Colon Carcinoma Metastatic in the Brain (tissue), 2 donors: ENCODE measurements around the gene NRROS.

GRCh38 chr3:195210672-195211128 lies 60.3 kb downstream of the XXYLT1 start:
- PRO-cap, 2 experiments: no peak in any of the 2 experiments

DNA sequence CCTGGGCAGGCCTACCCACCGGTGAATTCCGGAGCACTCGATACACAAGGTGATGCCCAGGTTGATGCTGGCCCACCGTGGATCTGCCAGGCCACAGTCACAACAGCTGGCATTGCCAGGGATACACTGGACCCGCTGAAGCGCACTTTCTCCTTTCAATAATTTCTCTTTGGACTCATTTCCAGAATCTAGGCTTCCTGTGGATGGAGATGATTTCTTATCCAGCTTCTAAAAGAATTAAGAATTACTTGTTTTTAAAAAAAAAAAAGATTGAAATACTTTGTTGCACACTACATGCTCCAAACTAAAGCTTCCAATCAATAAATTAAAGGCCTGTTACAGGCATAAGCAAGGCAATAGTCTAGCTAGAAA lies 31.0 kb upstream of the XXYLT1 start:
- PRO-cap, 2 experiments: no peak in any of the 2 experiments

- PRO-cap, 2 experiments: peak in 2 of 2 experiments; most common plus-strand start chr3:195542778 (in 1); most common minus-strand start chr3:195542843 (in 1)
Observed at GRCh38 chr3:195542565-195543046, 519 bp downstream of the PPP1R2 start.

DNA sequence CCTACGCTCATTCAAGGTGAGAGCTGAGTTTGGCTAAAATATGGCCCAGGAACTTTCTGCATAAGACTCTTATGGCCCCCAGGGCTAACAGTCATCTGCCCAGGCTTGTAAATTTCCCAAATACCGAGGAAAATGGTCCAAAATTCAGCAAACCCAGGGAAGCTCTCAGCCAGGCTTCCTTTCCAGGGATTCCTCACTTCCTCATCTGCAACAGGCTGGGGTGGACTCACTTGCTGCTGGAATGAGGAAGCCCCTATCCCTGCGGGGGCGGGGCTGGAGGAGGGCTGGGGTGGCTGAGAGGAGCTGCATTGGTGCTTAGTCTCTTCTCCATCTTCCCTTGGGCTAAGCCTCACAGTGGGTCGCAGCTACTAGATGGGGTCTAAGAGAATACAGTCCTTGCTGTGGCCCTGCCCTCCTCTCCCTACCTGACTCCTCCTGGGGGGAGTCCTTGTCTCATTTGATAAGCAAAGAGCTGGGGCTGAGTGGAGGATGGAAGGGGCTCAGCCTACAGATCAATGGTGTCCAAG lies 28.5 kb upstream of the APOD start:
- PRO-cap, 2 experiments: no peak in any of the 2 experiments

DNA sequence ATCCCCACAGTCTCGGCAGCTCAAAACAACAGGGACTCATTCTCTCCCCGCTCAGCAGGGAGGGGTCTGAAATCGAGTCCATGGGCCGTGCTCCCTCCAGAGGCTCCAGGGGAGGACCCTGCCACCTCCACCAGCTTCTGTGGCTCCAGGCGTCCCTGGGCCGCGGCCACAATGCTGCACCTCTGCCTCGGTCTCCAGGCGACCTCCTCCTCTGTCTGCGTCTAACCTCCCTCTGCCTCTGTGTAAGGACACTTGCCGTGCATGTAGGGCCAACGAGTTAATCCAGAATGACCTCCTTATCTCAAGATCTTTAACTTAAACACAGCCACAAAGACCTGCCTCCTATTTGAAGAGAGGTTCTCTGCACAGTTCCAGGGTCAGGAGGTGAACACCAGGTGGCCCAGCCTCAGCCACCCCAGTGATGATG lies 46.6 kb upstream of the APOD start:
- PRO-cap, 2 experiments: no peak in any of the 2 experiments

DNA sequence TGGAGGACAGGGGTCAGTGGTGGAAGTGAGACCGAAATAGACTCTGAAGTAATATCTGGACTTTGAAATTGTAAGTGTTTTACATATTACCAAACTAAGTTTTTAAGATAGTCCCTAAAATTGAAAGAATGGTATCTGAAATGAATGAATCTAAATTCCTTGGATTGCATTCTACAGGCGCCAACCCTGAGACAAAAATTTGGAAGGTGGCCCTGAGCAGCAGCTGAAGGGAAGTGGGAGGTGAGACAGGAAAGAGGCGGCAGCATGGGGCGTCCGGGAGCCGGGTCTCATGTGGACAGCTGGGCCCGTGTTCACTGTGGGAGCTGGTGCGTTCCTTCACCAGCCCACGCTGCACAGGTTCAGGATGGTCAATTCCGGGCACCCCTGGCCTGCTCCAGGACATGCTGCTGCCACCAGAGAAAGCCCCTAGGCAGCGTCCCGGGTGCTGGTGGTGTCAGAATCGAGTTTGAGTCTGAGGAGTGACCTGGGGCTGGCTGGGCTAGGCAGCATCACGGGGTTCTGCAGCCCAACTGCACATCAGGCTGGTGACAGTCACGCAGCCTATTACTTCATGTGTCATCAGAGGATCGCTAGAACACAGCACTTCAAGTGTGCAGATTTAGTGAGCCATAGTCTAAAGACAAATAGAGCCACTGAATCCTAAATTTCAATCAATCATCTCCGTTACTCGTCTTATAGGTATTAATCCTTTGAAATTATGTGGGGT lies 31.2 kb upstream of the MUC20 start:
- PRO-cap, 2 experiments: no peak in any of the 2 experiments

DNA sequence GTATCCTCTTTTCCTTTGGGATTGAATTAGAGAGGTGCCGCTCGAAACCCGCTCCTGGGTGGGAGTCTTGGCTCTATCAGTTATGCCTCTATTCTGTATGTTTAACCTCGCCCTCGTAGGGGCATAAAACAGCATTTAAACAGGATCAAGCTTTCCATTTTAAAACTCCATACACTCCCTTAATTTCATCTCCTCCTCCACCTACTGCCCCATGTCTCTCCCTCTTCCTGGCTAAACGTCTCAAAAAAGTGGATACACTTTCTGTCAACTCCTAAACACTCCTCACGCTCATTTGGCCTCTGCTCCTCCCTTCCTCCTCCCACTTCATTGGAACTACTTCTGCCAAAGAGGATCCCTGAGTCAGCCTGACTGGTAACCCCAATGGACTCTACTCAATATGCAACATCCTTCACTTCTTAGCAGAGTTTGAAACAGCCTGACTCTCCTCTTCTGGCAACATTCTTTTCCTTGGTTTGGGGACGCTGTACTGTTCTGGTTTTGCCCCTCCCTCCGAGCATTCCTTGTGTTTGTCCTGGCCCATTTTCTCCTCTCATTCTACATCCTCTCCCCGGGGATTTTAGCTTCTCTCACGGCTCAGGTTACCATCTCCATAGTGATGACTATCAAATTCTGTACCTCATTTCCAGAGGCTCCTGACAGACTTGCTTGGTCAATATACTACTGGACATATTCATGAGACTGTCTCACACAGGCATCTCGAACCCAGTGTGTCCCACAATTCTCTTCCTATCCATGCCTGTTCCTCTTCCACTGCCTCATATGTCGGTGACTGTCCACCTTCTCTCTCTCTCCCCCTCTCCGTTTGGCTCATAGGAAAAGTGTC lies 22.9 kb upstream of the MUC20 start:
- PRO-cap, 2 experiments: no peak in any of the 2 experiments

DNA sequence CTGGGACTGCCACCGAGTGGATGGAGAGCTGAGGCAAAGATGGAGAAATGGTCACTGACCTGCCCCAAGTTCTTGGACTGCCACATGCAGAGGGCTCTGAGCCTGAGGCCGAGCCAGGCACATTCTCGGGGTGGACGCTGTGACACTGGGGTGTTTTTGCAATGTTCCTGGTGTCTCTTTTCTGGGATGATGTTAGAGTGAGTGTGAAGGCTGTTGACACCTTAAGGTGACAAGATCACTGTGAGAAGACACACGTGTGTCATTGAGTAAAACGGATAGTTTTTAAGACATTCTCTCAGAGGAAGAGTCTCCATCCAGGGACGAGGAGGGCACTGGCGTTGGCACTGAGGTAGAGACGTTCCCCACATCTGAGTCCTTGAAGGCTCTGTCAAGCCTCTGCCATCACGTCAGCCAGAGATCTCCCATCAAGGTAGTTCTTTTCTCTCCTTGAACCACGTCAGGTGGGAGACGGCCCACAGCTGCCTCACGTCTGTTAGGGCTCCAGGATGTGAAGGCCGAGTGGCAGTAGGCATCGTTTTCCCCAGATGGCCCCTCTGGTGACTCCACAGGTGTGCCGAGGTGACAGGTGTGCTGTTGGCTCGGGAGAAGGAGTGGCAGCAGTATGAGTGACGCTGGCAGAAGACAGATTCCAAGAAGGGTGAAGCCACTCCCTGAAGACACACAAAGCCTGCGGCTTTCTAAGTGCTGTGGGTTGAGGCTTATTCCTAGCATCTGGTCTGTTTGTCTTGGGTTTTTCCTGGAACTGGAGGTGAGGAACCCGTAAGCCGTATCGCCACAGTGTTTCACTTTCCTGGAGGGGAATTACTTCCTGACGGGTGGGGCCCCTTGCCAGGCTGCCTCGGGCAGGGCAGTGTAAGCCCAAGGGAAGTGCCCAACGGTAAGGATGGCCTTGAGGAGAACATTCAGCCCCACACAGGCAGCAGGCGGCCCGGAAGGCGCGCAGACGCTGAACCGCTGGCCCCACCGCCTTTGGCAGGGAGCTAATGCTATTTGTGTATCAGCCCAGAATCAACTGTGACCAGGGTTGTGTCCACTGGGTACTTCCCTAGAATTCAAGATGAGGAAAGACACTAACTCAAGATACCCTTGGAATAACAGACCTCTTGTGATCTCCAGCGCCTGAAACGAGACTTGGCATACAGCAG lies 7.5 kb downstream of the MUC4 start:
- PRO-cap, 2 experiments: no peak in any of the 2 experiments

DNA sequence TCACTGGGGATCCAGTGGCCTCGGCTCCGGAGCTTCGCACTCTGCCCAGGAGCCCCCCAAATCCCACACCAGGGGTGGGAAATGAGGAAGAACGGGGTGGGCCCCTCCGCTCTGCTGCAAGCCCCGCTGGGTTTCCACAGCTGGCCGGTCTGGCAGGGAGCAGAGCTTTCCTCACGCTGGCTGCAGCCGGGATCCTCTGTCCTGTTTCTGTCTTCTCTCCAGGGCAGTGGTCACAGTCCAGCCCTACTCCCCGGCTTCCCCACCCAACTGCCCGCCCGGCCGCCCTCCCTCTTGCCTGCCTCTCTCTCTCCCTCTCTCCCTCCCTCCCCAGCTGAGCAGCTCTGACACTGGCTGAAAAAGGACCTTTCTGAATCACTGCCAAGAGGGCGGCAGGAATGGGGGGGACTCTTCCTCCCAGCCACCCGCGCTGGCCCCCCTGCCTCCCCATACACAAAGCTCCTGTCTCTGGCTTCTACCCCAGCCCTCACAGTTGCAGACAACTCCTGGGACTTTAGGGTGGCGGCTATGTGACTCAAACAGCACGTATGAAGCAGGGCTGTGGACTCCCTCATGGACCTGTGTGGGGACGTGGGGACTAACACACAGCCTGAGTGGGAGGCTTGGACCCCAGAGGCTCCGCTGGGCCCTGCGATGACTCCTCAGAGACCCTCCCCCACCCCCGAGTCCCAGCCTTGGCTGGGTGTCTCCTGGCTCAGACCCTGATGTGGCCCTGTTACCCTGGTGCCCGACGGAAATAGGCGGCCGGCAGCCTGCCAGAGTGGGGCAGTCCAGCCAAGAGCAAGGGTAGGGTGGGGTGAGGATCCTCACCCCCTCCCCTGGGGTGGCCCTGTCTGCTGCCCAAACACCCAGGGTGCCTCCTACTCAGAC lies 15.6 kb downstream of the TNK2 start:
- PRO-cap, 2 experiments: no peak in any of the 2 experiments

GRCh38 chr3:195893410-195893659 lies 15.0 kb downstream of the TNK2 start:
- PRO-cap, 2 experiments: no peak in any of the 2 experiments

DNA sequence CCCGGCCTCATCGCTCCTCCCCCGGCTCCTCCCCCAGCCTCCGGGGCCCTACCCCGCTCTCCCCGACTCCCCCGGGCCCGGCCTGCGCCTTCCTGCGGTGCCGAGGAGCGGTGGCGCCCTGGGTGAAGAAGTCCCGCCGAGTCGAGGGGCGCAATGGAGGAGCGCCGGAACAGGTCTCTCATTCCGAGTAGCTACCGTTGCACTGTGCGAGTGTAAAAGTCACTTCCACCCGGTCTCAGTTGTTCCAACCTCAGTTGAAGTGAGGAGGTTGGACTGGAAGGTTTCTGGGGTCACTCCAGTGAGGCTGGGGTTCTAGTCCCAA lies 1.4 kb upstream of the TNK2 start:
- PRO-cap, 2 experiments: peak in 2 of 2 experiments; most common plus-strand start position 95 of the sequence (in 2)

DNA sequence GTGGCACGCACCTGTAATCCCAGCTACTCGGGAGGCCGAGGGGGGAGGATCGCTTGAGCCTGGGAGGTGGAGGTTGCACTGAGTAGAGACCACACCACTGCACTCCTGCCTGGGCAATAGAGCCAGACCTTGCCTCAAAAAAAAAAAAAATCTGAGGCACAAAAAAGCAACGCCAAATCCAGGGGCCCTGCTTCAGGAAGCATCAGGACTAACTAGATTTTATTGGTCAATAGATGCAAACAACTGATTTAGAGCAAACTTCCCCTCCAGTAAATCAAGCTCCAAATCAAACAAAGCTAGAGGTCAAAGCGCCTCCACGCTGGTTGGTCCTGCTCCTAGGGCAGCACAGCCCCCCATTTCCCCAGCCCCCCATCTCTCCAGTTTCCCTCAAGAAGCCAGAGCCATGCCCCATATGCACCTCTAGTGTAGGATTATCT lies 3.0 kb upstream of the TNK2 start:
- PRO-cap, 2 experiments: no peak in any of the 2 experiments

DNA sequence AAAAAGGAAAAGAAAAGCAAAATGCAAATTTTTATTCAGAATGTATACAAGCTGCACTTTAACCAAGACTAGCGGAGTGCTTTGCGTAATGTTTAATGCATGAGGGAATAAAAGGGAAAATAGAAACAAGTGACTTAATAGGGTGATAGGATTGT lies 543 bp upstream of the TFRC start:
- PRO-cap, 2 experiments: no peak in any of the 2 experiments

DNA sequence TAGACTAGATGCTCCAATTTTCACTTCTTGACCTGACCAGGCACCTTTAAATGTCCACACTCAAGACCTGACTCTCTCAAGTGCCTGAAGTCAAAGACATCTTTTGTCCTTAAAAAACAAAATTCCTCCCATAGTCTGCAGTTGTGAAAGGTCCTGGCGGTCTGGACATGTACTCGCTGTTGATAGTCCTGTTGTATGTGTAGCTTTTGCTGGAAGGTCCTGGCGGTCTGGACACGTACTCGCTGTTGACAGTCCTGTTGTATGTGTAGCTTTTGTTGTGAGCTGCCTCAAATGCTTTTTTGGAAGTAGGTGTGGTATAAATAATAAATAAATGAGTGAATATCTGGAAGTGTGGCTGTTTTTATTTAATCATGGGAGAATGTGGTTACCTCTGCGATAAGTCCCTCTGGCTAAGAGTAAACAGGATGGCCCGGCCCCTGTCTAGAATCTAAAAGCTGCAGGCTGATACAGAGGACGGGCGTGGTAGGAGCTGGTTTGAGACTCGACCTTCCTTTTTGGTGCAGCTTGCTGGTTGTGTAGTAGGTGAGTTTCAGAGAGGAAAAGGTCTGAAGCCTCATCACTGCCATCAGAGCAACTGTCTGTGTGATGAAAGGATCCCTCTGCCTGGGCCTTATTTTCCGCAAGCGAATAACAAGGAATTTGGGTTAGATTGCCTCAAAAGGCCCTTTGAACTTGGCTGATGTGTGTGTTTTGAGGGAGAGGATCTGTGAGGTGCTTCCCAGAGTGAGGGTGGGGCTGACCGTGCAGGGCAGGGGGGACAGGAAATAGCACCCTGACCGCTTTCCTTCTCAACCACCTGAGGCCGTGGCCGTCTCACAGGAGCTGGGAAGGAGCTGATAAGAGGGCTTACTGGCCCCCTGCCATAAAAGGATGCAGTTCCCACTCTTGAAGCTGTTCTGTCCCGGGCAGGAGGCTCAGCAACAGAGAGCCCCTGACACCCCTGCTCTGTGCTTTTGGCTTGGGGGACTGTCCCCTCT lies 45.3 kb upstream of the TFRC start:
- PRO-cap, 2 experiments: no peak in any of the 2 experiments

GRCh38 chr3:196163740-196164456 lies 47.3 kb downstream of the ZDHHC19 start:
- PRO-cap, 2 experiments: no peak in any of the 2 experiments

- PRO-cap, 2 experiments: peak in 1 of 2 experiments; most common plus-strand start chr3:196179413 (in 1)
Observed at GRCh38 chr3:196179127-196180506, 31.6 kb downstream of the ZDHHC19 start.

GRCh38 chr3:196194099-196195130 lies 16.8 kb downstream of the ZDHHC19 start:
- PRO-cap, 2 experiments: no peak in any of the 2 experiments

DNA sequence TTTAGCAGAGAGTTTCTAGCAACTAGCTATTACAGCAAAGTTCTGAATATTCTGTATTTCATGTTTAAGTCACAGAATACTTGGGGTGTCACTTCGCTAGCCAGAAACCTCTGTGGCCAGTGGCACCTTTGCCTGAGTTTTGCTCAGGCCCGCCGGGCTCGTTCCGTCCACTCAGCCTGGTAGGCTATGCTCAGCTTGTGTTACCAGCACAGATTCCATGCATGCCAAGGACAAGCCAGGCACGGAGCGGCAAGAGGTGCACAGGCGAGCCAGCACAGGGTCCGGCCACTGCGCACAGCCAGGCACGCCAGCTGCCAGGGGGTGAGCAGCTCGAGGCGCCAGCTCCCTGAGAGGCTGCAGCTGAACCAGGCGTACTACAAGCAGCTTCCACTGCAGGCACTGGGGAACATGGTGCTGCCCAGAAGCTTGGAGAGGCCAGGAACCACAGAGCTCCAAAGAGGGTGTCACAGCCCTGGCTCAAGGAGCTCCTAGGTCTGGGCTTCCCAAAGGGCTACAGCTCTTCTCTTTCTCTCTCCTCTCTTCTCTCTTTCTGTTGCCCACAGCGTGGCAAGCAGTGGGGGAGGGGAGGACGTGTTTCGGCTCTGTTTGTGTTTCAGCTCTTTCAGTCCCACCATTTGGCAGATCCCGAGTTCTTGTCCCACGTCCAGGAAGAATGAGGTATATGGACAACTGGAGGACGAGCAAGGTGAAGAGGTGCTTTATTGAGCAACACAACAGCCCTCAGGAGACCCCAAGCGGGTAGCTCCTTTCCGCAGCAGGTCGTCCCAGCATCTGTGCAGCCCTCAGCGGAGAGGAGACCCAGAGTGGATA lies 14.6 kb downstream of the PCYT1A start:
- PRO-cap, 2 experiments: no peak in any of the 2 experiments

GRCh38 chr3:196639441-196640203 lies at the start of gene NRROS:
Gene NRROS (plus strand): TSS chr3:196639694.
- PRO-cap, 2 experiments: no peak in any of the 2 experiments

- PRO-cap, 2 experiments: no peak in any of the 2 experiments
Observed at GRCh38 chr3:196640836-196641250, 1.3 kb downstream of the NRROS start.